GM23248 (cell line): ENCODE measurements around the genes ERVMER34-1 and GSX2.

GRCh38 chr4:52707793-52708238 lies 43.4 kb downstream of the ERVMER34-1 start:
- RAMPAGE, long total RNA: no peak

DNA sequence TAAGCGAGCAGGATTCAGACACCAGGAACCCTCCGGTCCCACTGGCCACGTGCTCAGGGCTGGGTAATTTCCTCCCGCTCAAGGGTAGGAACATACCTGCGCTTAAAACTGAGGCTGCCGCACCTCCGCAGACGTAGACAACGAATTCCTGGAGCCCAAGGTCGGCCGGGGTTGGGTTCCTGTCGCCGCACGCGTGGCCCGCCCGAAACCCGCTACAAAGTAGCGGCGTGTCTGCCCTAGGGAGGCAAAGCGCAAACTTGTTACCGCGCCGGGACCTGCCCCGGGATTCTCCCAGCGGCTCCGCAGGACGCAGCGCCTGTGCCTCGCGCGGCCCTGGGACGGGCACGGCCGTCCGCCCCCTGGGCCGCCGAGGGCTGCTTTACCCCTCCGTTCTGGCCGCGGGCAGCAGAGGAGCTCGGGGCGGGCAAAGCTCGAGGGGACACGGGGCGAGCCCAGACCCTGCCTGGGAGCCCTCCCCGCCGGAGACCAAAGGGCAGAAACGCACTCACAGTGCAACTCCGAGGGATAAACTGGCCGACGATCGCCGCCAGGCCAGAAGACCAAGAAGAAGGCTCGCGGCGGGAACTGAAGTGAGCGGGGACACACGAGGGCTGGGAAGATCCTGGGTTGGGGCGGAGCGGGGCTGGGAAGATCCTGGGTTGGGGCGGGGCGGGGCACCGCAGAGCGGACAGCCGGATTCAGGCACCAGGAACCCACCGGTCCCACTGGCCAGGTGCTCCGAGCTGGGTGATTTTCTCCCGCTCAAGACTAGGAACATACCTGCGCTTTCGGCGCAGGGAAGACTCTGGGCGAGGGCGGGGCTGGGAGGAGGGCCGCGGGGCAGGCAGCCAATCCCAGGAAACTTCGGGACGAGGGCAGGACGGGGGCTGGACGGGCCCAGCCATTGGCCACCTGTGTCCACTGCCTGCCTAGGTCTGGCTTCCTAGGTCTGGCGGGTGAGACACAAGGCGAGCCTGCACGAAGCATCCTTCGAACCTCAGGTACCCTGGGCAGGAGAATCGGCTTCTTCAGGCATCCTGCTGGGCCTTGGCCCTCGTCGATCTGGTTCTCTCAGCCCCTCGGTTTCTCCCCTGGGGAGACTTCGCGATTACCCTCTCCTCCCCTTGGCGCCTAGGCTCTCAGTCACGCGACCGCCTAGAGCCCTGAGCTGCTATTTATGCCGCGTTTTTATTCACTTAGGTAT lies at the start of gene ERVMER34-1:
ERVMER34-1 (minus strand) TSS at position 592 of the 1,204 bp plus-strand sequence.
- RAMPAGE, long total RNA: no peak

DNA sequence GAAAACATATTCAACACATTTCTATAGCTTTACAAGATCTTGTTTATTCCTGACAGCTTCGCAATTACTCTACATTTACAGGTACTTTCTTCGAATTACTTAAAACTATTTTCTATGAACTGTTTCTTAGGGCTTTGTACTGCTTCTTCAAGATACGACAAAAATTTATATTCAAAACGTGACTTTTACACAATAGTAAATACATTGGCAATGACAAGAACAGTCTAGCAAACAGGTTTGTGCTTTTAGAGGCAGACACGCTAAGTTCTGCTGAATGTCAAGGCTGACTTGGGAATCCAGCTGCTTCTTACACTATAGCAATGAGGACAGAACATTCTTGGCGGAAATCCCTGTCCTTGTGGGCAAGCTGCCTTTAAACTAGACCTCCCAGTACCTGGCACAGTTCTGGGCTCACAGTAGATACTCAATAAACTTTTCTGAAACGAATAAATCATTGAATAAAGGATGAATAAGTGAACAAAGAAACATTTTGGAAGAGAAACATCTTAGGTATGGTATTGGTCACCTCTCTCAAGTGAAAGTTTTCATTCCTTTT lies 148.2 kb downstream of the RASL11B start:
- RAMPAGE, long total RNA: no peak

GRCh38 chr4:53022397-53022825 lies 160.3 kb downstream of the RASL11B start:
- RAMPAGE, long total RNA: no peak

GRCh38 chr4:53052273-53052684 lies 190.2 kb downstream of the RASL11B start:
- RAMPAGE, long total RNA: no peak

DNA sequence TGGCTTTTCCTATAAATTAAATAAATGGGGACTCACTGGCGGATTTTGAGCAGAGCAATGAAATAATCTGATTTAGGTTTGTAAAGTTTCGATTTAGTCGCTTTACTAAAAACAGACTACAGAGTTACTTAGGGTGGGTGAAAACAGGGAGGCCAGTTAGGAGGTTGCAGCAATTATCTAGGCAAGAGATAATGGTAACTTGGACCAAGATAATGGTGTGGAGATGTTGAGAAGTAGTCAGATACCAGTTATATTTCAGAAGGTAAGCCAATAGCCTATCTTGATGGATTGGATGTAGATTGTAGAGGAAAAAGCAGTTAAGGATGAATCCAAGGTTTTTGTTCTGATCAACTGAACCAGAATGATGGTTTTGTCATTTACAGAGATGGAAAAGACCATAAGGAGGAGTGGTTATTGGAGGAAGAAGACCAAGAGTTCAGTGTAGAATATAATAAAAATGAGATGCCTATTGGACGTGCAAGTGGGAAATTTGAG lies 23.9 kb downstream of the FIP1L1 start:
- RAMPAGE, long total RNA: no peak

GRCh38 chr4:53478472-53479053 lies 101.1 kb downstream of the FIP1L1 start:
- RAMPAGE, long total RNA: no peak

DNA sequence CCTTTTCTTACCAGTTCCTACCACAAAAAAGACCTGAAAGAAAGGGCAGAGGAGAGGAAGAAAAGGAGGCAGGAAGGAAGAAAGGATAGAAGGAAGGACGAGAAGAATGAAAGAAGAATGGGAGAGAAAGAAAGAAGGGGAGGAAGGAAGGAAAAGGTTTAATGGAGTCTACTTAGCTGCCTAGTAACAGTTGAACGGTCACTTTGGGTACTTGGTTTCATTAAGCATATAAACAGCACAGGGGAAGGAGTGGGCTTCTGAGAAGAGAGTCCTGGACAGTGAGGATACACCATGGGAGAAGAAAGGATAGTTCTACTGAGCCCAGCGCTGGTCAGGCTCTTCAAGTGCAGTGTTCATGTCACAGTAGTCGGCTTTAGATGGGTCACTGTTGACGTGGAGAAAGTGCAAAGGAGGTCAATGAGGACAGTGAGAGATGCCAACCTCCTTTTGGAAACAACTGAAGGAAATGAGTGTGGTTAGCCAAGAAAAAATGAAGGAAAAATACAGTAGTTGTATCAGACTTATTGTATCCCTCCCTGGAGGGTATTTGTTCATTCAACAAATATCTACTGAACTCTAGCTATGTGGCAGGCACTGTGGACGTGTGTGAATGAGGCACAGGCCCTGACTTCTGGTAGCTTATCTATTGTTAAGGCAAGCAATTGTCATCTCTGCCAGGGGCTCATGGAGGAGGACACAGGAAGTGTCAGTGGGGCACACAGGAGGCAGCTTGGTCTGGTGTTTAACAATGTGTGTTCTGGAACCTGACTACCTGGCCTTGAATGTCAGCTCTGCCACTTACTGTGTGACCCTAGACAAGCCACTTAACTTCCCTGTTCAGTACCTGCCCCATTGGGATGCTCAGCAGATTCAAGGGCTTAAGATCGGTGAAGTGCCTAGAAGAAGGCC lies 1.3 kb upstream of the CHIC2 start:
- RAMPAGE, long total RNA: no peak

DNA sequence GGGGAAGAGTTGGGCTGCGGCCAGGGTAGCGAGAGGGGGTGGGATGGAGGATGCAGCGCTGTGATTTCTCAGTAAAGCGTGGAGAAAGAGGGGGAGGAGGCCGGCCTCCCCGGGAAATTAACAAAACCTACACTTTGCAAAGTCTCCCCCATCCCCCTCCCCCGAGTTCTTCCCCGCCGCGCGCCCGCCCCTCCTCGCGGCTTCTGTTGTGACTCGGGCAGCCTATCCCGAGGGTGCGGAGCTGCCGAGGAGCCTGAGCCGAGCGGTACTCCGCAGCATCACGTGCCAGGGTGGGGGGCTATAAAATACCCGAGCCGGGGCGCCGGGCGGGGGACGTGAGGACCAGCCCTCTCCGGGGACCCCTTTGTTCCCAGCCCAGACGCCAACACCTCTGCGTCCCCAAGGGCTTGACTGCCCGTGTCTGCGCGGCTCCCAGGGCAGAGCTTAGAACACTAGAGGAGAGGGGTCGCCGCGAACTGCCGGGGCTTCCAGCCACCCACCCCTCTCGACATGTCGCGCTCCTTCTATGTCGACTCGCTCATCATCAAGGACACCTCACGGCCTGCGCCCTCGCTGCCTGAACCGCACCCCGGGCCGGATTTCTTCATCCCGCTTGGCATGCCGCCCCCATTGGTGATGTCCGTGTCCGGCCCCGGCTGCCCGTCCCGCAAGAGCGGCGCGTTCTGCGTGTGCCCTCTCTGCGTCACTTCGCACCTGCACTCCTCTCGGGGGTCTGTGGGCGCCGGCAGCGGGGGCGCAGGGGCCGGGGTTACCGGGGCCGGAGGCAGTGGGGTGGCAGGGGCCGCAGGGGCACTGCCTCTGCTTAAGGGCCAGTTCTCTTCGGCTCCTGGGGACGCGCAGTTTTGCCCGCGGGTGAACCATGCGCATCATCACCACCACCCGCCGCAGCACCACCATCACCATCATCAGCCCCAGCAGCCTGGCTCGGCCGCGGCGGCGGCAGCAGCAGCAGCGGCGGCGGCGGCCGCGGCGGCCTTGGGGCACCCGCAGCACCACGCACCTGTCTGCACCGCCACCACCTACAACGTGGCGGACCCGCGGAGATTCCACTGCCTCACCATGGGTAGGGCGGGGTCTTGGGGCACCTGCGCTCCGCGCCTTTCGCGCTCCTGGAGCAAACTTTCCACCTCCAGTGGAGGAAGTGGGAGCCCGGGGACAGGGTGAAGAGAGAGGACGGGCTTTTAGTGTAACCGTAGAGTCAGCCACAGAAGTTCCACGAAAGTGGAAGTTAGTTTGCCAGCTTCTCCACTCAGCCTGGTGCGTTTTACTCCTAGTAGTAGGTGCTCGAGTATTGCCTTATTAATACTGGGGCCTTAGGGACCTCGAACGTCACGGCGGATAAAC lies at the start of gene GSX2:
GSX2 (plus strand) TSS at position 329 of the 1,365 bp plus-strand sequence.
- RAMPAGE, long total RNA: no peak

GRCh38 chr4:54325894-54326093 lies 96.7 kb downstream of the PDGFRA start:
- RAMPAGE, long total RNA: no peak

DNA sequence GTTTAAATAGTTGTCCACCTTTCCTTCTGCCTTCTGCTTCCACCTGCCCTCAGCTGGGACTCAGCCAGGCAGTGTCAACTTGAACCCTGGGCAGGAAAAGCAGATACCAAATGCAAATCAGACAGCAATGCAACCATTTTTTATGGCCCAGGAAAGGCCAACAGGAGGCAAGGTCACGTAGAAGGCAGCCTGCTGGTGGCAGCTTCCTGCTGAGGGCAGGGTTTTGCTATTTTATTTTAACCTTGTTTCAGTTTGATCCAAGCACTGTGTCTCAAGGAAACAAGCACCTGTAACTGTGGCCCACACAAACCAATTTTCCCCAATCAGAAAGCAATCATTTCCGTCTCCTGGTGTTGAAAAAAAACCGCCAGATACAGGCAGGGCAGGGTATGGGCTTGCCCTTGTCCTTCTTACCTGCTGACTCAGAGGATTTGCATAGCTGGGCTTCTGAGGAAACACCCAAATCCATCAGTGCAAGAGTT lies 110.1 kb upstream of the KIT start:
- RAMPAGE, long total RNA: no peak

GRCh38 chr4:55435024-55435632 lies 39.4 kb downstream of the TMEM165 start:
- RAMPAGE, long total RNA: no peak

DNA sequence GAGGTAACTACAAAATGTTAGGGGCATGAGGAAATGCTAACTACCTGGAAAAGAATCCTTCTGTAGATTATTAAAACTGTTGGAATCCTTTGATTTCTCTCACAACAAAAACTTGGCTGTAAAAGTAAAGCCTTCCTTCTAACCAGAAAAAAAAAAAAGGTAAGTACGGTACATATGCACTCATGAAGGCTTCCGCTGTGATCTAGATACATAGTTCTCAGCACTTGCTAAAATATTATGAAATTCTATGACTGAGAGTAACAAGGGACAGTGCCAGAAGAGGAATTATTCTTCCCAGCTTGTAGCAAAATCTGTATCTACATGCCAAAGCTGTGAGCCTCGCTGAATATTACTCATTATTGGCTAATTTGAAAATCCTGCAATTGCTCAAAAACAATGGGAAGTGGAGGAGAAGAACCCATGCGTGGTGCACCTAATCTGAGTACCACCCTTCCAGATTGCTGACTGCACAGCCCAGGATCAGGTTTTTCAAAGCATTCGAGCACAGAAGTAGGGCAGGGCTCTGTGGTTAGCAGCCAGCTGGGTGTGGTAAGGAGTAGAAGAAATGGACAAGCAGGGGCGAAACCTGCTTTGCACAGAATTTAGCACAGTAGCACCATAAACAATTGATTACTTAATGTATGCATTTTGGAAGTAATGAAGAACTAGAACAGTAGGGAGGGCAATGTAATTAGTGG lies 17.3 kb upstream of the PDCL2 start:
- RAMPAGE, long total RNA: no peak

GRCh38 chr4:55734013-55734375 lies 85.6 kb upstream of the EXOC1L start:
- RAMPAGE, long total RNA: no peak

DNA sequence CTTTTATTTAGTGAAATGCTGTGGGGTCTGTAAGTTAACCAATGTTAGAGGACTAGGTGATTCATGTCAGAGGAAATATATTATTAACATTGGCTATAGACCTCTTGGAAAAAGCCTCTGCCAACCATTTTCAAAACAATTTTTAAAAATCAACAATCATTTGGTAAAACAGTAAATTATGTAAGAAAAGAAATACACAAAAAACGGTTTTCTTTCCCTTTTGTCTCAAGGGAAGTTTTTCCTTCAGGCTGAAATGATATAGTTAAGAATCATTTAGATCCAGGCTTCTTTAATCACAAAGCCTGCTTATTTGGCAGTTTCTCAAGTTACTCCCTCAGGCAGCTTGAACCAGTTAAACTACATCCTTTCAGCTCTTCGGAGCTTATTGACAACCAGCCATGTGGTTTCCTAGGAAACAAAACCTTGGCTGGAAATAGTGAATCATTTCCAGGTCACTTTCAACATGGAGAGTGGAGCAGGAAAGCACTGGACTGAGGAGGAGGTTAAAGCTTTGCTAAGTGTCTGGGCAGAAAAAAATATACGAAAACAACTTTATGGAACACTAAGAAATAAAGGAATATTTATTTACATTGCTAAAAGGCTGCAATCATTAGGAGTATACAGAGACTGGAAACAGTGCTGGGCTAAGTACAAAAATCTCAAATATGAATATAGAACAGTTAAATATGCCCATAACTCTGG lies 22.9 kb upstream of the AASDH start:
- RAMPAGE, long total RNA: no peak

DNA sequence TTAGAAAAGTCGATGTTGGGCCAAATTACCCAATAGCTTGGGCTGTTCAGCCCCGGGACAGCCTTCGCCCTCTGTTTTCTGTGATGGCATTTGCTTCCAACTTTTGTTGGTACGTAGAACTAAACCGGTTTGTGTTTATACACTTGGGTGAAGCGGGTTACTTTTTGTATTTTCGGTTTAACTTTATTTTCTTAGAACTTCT lies 1.7 kb downstream of the REST start:
- RAMPAGE, long total RNA: no peak

DNA sequence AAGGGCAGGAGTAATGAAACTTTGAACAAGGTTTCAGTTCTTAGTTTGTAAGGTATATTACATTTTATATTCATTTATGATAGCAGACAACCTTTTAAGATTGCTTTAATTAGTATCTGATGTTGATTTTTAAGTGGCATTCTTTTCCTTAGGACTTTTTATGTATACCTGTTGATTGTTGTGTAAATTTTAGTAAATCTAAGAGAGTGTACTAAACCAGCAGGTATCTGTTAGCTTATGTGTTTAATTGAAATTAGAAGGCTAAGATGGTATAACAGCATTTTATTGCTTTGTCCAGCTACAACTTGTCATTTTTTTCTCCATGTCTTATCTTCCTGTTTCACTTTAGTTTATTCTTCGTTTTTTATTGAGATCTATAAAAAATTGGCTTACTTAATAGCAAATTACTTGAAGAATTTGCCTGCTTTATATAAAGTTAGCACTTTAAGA lies 24.5 kb downstream of the REST start:
- RAMPAGE, long total RNA: no peak

GRCh38 chr4:57021834-57022549 lies 43.3 kb downstream of the POLR2B start:
- RAMPAGE, long total RNA: no peak

DNA sequence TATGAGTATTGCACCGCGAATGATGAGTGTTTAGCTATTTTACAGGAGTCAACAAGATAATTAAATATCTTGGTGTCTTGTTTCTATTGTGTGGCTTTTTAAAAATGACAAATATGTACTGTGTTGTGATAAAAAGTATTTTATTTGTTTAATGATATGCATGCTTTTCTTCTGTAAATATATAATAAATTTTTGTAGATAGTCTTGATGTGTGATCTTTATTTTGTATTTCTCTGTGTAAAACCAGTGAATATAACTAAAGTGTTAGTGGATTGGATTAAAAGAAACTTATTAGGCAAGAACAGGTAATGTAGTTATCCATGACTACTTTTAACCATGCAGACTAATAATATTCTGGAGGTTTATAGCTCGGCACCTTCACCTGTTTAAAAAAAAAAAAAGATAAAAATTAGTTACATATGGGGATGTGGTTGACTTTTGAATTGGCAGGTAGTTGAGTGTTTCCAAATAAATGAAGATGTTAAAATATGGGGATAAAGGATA lies 52.3 kb downstream of the POLR2B start:
- RAMPAGE, long total RNA: no peak

DNA sequence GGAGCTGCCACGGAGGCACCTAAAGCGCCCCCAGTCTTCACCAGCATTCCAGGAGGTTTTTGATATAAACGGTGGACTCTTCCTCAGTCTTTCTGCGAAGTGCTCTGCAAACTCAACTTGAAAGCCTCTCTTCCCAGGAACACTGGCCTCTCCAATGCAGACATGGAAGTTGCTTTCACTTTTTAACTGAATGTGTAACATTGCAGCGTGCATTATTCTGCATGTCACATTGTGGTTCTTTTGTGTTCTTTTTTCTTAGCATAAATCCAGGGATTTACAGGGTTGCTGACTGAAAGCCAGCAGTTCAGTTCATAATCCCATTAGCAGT lies 953 bp upstream of the IGFBP7 start:
- RAMPAGE, long total RNA: no peak